ENCODE measurements around a stretch of chr18.

DNA sequence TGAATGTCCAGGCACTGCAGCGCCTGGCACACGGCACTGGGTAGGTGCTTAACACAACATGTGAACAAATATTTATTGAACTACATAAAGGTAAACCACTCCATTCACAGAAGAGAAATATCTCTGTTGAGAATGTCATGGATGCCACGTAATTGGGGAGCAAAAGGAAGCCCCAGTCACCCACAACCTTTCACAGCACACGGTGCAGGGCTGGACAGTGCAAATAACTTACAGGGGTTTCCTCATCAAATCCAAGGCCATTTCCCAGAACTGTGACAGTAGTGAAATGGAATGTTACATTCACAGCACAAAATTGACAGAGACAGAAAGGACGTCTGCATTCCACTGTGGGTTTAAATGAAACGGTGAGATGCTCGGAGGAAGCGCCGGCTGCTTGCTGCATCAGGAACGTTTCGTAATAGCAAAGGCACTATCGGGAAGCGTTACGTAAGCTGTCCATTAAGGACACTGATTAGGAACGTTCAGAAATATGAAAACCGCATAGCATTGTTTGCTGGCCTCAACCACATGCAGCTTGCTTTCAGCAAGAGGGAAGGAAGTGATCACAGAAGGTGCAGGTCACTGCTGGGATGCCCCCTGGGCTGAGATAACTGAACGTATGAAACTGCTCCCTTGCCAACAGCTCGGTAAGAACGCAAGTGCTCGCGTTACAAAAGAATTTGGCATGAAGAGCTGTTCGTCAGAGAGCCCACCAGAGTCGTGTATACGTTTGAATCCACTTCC lies 6.2 kb upstream of the KCNG2 start:
- PRO-cap, 2 experiments, result peak in 2 of 2 experiments; most common plus-strand start position 620 of the sequence (in 2); most common minus-strand start position 355 of the sequence (in 2)

DNA sequence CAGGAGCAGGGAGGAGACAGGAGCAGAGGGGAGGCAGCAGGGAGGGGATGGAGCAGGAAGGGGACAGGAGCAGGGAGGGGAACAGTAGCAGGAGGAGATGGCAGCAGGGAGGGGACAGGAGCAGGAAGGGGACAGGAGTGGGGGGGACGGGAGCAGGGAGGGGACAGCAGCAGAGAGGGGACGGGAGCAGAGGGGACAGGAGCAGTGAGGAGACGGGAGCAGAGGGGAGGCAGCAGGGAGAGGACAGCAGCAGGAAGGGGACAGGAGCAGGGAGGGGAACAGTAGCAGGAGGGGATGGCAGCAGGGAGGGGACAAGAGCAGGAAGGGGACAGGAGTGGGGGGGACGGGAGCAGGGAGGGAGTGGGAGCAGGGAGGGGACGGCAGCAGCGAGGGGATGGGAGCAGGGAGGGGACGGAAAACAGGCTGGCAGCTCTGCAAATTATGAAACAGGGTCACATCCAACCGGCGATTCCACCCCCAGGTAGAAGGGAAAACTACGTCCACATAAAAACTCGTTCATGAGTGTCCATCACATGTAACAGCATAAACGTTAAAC lies 39.6 kb downstream of the SLC66A2 start:
- PRO-cap, 2 experiments, result peak in 1 of 2 experiments; most common minus-strand start position 128 of the sequence (in 1)

DNA sequence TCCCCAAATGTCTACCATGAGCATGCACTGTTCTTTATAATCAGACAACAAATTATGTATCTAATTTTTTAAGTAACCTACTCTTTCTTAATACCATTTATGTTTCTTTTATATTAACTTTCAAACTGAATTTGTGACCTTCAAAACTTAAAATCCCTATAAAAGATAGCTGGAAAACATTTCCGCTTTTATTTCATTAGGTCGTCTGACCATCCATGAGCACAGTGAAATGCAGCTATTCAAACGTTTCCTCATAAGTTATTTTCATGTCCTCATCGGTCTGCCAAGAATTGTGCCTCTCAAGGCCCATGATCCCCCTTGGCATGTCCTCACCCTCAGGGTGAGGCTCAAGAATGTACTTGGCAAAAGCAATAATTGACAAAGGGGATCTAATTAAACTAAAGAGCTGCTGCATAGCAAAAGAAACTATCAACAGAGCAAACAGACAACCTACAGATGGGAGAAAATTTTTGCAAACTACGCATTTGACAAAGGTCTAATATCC lies 12.4 kb downstream of the SLC66A2 start:
- PRO-cap, 2 experiments, result no peak in any of the 2 experiments

DNA sequence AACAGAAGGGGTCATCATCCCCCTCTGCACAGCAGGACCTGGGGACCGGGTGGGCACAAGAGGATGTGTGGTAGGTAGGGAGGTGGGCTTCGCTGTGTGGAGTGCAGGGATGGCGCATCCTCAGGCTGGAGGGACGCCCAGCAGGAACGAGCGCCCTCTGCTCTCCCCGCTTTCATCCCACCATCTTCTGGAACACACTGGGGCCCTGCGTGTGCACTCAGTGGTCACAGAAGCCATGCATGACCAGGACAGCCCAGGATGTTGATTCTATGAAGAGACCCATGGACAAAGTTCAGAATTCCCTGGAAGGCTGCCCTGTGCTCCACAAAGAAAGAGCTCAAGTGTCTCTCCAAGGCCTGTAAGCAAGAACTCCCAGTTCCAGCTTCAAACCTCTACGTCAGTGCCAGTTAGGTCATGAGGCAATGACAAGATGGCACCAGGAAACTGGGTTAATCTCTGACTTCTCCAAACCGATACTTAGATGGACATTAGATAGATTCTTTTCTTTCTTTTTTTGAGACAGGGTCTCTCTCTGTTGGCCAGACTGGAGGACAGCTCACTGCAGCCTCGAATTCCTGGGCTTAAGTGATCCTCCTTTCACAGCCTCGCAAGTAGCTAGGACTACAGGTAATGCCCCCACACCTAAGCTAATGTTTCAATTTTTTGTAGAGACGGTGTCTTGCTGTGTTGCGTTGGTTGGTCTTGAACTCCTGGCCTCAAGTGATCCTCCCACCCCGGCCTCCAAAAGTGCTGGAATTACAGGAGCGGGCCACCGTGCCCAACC lies 3.4 kb downstream of the SLC66A2 start:
- PRO-cap, 2 experiments, result peak in 1 of 2 experiments; most common minus-strand start position 607 of the sequence (in 1)

DNA sequence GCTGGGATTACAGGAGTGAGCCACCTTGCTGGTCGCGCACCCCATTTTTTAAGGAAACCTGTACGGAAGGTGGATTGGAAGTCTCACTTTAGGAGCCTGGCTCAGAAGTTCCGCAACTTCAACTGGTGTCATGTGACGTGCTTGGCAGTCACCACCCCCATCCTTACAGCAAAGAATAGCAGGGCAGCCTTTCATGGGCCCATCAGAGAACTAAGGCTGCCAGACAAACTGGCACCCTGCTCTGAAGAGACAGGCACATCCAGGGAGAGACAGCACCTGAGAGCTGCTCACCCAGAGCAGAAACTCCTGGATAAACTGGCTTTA lies 3.4 kb upstream of the SLC66A2 start:
- PRO-cap, 2 experiments, result no peak in any of the 2 experiments

- PRO-cap, 2 experiments, result no peak in any of the 2 experiments
Measured at GRCh38 chr18:80172055-80172506, 63.0 kb downstream of the ADNP2 start.

Data from monocyte (primary cell).